Measurements from ENCODE around the genes FTCDNL1 and TYW5.

GRCh38 chr2:199347613-199347851, 110.2 kb downstream of the SATB2 start:
- PRO-cap = no peak

DNA sequence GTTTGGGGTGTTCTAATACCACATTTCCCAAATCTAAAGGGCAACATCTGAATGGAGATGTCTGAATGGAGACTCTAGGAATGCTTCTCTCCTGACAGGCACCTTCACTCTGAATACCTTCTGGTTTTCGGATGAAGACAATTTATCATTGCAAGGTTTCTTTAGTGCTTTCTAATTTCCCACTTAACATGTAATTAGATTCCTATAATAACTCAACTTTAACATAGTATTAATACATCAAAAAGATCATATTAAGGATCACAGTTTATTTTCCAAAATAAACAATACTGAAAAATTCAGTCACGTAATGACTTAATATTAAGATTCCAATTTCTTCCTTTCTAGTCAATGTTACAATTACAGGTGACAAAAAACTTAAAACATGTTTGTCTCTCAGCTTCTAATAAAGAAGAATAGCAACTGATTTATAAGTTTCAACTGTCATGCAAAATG, 11.9 kb downstream of the SATB2 start:
- PRO-cap = no peak

GRCh38 chr2:199456707-199457740, 715 bp downstream of the SATB2 start:
- PRO-cap = no peak

DNA sequence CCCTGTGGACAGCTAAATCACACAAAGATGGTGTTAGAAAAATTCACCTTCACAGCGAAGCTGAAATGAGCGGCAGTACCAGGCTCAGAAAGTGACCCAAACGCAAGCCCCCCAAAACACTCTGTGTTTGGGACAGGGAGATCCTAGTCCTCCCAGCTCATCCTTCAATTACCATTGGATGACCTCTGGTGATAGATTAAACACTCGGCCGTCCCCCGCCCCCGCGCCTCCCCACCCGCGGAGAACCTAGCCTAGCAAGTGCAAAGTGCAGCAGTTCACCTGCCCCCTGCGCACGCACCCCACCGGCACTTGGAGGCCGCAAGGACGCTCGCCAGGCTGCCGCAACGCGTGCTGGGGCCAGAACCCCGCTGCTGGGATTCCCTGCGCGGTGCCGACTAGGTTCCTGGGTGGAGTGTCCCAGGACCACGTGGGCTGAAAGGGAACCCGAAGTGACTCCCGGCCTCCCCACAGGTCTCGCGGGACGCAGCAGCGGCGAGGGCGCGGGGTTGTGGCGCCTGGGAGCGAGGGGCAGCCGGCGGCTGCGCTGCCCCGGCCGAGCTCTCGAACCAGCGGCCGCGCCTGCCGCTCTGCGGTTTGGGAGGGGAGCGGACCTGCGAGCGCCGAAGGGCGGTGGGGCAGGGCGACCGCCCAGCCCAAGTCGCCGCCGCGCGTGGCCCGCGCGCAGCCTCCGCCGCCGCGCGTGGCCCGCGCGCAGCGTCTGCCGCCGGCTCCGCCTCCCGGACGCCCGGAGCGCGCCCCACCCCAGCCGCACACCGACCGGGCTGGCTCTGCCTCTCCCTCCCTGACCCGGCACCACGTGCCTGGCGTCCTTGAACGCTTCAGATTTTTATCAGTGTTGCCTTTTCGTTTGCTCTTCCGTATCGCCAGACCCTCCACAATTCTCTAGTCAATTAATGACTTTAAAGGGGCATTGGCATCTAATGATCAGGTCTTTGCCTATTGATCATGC, at the start of gene FTCDNL1:
Gene FTCDNL1, minus strand, starts transcription at position 732 of the 970 bp plus-strand sequence.
- PRO-cap = bidirectional peak, plus-strand start at position 738 of the sequence, minus-strand start at position 720 of the sequence

DNA sequence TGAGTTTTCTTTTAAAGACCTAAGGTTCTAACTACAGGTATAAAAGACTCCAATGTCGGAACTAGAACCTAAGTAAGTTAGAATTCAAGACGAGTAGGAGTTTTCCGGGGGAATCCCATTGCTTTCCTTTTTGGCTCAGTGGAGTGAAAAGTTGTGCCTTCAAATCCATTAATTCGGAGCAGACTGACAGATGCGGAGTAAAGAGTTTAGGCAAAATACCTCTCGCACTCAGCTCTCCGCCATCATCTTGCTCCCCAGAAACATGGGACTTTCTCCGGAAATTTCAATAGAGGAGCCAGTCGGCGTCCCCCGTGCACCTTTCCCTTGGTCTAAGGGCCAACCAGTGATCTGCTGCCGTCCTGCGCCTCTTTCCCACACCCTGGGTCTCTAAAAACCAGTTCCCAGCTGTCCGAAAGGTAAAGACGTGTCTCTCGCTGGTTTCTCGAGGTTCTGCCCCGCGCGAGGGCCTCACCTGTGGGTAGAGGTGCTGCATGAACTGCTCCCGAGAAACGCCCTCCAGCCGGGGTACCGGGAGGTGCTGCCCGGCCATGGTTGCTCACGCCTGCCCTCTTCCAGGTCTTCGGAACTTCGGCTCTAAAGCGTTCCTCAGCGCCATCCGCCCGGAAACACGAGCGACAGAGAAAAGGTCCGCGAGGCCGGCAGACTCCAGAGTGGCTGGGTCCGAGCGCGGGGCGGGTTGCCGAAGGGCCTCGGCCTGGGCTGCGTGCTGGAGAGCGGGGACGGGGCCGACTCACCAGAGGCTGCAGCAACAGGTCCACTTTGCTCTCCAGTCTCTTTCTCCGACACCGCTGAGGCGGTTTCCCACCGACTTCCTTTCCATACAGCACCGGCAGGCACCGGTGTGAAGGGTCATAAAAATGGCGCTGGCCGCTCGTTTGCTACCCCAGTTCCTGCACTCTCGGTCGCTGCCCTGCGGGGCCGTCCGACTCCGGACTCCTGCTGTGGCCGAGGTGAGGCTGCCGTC, at the start of gene TYW5:
Gene TYW5, minus strand, starts transcription at position 571 of the 985 bp plus-strand sequence.
- PRO-cap = bidirectional peak, plus-strand start at position 669 of the sequence, minus-strand start at position 572 of the sequence

GRCh38 chr2:200077120-200077795, 121.9 kb downstream of the MAIP1 start:
- PRO-cap = no peak

DNA sequence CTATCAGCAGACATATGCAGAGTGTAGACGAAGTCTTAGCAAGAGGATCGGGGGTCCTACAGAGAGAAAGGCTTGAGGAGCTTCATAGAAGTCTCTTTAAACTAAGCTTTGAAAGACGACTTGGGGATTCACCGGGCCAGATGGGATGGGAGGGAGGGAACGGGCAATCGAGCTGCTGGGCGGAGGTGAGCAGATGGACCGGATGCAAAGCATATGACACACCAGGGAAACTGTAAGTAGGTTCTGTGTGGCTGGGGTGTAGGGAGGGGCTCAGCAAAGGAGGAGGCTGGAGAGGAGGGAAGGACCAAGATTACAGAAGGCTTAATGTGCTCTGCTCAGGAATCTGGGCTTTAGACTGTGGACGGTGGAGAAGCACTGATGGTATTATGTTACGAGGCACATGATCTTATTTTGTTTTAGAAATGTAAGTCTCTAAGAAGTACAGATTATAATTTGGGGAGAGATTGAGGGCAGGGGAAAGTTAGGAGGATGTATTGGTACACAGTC, 131.5 kb downstream of the MAIP1 start:
- PRO-cap = no peak

DNA sequence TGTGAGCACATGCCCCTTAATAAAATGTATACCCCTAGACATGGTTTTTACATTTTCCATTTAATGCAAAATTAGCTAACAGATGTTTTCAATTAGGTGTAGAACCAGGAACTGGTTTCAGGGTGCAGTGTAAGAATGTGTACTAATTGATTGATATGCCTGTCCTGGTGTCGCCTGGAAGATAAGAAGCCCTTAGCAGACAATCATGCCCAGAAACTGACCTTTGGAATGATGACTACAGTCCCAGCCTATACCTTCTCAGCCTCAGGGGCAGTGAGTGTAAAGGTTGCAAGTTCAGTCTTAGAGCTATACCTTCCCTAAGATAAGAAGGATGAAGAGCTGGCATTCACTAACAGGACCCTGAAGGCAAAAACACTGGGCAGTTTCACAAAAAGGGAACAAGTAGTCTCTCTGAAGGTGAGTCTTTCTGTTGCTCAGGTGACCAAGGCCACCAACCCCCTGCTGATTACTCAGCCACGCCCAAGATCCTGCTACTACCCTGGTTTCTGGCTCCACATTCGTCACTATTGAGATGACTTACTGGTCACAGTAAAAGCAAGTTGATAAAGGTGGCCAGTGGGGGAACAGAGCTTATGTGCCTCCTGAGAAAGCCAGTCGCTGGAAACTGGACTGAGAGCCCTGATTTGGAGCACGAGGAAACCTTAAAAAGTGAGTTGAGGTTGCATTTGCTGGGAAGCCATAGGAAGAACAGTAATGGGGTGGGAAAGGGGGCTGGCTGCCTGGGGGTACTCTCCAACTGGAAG, 71.4 kb downstream of the SPATS2L start:
- PRO-cap = bidirectional peak, plus-strand start at position 566 of the sequence, minus-strand start at position 374 of the sequence

- PRO-cap = no peak
Observed at GRCh38 chr2:200380041-200380617, 73.6 kb downstream of the SPATS2L start.

- PRO-cap = no peak
Observed at GRCh38 chr2:200466649-200467495, 43.0 kb downstream of the KCTD18 start.

DNA sequence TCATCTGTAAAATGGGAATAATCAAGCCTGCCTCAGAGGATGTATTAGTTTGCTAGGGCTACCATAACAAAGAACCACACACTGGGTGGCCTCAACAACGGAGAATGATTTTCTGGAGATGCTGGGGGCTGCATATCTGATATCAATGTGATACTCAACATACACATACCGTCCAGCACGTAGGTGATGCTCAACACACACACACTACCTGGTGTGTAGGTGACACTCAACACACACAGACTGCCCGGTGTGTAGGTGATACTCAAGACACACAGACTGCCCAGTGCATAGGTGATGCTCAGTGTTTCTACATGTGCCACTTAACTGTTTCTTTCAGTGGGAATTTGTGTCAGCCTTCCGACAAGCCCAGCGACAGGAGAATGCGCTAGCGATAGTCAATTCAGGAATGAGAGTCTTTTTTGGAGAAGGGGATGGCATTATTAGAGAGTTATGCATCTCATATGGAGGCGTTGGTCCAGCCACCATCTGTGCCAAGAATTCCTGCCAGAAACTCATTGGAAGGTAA, 26.5 kb downstream of the AOX1 start:
- PRO-cap = no peak

DNA sequence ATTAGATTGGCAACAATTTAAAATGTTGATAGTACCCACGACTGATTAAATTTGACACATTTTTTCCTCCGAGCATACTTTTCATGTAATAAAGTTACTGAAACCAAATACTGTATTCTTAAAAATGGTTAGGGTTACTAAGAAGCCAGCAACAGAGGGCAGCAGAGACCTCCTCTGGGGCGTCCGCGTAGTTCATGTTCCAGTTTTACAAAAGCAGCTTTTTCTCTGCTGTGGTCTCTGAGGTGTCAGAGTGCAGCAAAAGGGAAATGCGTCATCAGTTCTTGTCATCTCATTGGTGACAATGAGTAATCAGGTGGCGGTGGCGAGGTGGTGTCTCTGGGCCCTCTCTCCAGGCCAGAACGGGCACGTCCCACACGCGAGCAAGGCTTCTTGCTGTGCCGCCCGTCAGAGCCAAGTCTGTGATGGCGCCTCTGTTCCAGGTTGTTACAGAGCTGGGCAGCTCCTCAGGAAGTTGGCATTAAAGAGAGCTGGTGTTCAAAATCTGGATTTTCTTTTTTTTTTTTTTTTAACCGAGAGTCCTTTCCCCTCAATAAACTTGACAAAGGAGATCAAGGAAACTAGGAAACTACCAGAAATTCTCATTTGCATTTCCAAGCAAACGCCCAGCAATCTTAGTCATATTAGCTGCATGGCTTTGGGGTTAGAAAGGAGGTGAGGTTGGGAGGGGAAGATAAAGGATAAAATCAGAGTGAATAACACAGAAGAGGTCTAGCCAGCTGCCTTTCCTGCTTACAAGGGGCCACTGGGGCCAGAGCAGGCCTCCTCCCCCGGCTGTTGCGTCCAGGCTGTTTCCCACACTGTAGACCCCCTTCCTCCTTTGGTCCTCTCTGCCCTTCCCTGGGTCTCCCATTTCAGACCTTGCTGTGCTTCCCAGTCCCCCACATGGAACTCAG, 98.5 kb upstream of the BZW1 start:
- PRO-cap = bidirectional peak, plus-strand start at position 357 of the sequence, minus-strand start at position 196 of the sequence

GRCh38 chr2:200820207-200821105, 8.7 kb downstream of the BZW1 start:
- PRO-cap = no peak

GRCh38 chr2:200826898-200828013, 15.5 kb downstream of the BZW1 start:
- PRO-cap = no peak

GRCh38 chr2:200830578-200830943, 18.9 kb downstream of the BZW1 start:
- PRO-cap = no peak

DNA sequence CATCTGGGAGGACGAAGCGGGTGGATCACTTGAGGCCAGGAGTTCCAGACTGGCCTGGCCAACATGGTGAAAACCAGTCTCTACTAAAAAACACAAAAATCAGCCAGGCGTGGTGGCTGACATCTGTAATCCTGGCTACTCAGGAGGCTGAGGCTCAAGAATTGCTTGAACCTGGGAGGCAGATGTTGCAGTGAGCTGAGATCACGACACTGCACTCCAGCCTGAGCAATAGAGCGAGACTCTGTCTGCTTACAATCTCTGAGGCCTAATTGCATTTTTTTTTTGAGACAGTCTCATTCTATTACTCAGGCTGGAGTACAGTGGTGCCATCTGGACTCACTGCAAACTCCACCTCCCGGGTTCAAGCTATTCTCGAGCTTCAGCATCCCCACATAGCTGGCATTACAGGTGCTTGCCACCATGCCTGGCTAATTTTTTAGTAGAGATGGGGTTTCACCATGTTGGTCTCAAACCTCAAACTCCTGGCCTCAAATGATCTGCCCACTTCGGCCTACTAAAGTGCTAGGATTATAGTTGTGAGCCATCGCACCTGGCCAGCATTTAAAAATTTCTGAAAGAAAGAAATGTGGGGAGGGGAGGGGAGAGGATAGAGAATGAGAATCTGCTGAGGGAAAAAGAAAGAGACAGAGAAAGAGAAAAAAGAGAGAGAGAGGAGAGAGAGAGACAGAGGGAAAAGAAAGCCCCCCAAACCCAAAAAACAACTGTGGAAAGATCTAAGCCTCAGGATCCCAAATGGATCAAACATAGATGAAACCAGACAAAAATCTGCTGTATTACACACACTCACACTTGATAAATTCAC, 12.3 kb downstream of the CLK1 start:
- PRO-cap = no peak

DNA sequence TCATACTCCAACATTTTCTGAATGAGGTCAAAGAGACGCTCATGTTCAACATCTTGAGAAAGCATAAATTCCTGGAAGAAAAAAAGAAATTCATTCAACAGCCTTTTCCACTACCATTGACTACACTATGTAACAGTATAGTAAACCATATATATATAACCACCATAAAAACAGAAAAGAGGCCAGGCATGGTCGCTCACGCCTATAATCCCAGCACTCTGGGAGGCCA, 11.2 kb downstream of the CLK1 start:
- PRO-cap = no peak

DNA sequence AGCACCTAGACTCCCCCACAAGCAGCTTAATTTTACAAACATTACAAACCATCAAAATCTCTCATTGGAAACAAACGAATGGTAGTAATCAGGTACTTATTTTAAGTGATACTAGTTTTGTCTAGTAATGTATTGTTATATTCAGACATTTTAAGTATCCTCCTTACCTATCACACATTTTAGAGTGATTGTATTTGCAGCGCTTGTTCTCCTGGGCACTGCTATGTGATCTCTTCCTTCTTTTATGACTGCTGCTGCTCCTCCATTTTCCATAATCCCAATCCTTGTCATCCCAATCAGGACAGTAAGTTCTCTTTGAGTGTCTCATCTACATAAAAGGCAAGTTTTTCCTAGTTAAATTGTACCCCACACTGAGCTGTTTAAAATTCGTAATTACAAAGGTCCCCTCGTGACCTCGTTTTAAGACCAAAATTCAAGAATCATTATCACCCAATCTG, 2.9 kb downstream of the CLK1 start:
- PRO-cap = no peak

DNA sequence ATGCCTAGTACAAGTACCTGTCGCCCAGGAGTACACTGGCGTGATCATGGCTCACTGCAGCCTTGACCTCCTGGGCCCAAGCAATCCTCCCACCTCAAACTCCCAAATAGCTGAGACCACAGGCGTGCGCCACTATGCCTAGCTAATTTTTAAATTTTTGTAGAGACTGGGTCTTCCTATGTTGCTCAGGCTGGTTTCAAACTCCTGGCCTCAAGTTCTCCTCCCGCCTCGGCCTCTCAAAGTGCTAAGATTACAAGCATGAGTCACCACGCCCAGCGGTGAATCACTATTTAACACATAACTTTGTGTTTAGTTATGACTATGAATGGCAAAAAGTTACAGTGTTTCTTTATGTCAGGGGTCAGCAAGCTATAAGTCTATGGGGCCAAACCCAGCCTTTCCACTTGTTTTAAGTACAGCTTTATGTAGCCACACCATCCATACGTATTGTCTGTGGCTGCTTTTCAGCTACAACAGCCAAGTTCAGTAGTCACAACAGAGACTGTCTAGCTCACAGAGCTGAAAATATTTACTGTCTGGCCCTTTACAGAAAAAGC, 18.8 kb downstream of the ORC2 start:
- PRO-cap = no peak

- PRO-cap = no peak
Observed at GRCh38 chr2:201120899-201121169, 4.9 kb downstream of the CFLAR start.

All from Metastatic Lung Carcinoma in the Adrenal Gland (tissue), 1 donor.